ENCODE results near the genes HVCN1 and CCDC63.

DNA sequence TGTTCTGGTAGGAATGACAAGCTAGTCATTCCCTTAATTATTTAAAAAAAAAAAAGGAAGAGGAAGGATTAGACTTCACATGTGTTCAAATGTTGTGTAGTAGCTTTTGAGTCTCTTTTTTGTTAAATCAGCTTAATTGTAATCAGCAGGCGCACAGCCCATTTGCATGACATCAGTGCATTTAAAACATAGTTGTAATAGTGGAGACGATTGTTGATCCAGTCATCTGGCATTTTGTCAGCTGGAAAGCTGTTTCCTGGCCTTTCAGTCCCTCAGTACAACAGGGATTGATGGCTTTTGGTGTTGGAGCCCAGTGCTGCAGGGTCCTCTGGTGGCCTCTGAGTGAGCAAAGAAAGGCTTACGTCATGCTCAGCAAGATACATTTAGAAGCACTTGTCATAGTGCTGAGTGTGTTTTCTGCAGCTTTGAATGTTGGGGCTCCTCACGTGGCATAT, 23.9 kb downstream of the C12orf76 start:
- PRO-cap: no peak
- RAMPAGE, long total RNA, 4 experiments: no peak in any of the 4 experiments

- PRO-cap: no peak
- RAMPAGE, long total RNA, 4 experiments: no peak in any of the 4 experiments
Observed at GRCh38 chr12:110035968-110036167, 12.5 kb downstream of the C12orf76 start.

DNA sequence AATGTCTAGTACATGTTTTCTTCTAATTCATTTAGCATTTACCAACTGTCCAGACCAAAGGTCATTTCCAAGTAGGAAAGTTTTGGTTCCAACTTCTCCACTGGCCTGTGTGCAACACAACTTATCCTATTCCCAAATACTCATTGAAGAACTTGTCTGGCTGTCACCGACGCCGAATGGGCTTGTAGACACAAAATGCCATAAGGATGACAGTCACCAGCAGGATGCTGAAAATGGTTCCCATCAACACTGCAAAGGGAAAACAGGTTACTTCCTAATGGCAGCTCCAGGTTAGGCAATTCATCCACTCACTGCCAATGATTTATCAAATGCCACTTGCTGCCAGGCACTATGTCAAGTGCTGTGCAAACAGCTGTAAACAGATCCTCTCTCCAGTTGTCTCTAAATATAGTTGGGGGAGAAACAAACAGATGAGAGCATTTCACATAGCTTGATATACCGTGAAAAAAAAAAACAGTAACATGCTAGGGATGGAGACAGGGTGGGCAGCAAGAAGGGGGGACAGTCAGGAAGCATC, 6.0 kb downstream of the C12orf76 start:
- PRO-cap: no peak
- RAMPAGE, long total RNA, 4 experiments: no peak in any of the 4 experiments

- PRO-cap: no peak
- RAMPAGE, long total RNA, 4 experiments: no peak in any of the 4 experiments
Observed at GRCh38 chr12:110102160-110102806, 21.9 kb upstream of the IFT81 start.

DNA sequence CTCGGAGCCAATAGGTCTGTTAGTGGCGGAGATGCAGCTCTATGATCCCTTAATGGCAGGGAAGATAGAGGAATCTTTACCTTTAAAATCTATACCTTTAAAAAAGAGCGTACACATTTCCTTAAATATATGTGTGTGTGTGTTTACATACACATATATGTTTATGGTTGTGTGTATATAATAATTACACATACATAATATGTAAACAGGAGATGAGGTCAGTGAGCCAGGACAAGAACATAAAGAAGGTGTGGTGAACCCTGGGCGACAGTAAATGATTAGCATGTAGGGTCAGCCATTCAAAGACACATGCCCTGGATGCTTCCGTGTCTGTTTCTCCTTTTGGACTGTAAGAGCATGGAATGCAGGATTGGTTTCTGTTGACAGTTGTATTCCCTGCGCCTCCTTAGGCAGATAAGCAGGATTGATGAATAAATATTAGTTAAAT, 47.6 kb upstream of the ATP2A2 start:
- PRO-cap: no peak
- RAMPAGE, long total RNA, 4 experiments: no peak in any of the 4 experiments

GRCh38 chr12:110284217-110285267, 3.5 kb downstream of the ATP2A2 start:
- PRO-cap: no peak
- RAMPAGE, long total RNA, 4 experiments: no peak in any of the 4 experiments

GRCh38 chr12:110297781-110298049, 16.7 kb downstream of the ATP2A2 start:
- PRO-cap: no peak
- RAMPAGE, long total RNA, 4 experiments: no peak in any of the 4 experiments

GRCh38 chr12:110347791-110348748, 55.4 kb downstream of the ANAPC7 start:
- PRO-cap: no peak
- RAMPAGE, long total RNA, 4 experiments: no peak in any of the 4 experiments

DNA sequence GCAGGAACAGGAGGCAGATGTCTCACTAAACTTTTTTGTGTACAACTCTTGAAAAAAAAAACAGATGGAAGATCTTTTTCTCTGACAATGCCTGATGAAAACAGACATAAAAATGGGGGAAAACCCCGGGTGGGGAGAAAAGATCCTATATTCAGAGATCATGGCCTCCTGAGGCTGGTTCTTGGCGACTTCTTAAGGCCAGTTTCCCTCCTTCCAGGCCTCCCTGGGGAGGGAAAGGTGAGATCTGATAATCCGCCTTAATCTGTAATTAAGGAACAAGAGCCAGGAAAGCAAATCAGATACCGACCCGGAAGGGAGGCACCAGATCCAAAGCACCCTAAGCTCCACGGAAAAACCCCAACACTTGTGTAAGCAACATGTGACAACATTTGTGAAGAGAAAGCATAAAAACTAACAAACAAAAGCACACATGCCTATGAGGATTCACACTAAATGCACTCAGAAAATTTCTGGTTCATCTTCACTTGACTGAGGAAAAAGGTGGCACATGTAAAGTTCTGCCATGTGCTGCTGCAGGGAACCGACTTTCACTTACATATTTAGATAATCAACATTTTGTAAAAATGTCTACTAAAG, 40.3 kb downstream of the PPTC7 start:
- PRO-cap: no peak
- RAMPAGE, long total RNA, 4 experiments: no peak in any of the 4 experiments

DNA sequence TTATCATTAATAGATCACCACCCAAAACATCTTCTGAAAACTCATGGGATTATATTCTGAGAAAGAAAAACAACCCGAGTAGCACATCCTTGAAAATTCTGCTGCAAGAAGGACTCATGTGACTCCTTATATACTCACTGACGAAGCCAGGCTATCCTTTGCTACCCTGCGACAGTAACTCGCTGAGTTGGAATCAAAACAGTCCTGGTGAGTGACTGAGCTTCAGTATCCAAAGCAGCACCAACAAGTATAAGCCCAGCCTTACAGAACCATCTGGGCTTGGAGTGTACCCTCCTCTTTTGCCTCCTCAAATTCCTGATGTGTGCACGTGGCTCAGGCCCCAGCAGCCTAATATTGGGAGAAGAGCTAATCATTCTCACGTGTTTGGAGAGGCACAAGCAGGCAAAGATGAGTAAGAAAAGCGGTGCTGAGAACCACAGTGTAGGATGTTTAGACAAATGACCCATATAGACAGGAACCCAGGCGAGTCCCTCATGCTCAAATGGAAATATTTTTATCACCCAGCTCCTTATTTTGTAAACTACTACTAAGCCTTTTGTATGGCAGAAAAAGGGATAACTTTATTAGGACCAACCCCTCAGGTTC, 34.4 kb downstream of the PPTC7 start:
- PRO-cap: no peak
- RAMPAGE, long total RNA, 4 experiments: no peak in any of the 4 experiments

DNA sequence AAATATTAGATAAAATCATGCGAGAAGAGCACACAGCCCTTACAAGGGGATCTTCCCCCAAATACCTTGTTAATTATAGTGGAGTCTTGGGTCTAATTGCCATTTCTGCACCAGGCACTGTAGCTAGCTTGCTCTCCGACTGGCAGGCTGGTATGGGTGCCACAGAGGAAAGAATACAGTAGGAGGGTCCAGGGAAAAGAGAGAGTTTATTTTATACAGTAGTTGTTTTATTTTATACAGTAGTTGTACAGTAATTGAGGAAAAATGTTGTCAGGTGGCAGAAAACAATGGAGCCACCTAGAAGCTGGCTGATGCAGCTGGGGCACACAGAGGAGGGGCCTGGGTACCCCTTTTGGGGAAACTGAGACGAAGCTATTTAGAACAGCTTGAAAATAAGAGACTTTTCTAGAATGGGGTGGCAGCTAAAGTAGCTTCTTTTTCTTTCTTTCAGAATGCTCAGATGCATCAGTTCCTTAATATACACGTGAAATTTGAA, 34.7 kb downstream of the TCTN1 start:
- PRO-cap: no peak
- RAMPAGE, long total RNA, 4 experiments: no peak in any of the 4 experiments

DNA sequence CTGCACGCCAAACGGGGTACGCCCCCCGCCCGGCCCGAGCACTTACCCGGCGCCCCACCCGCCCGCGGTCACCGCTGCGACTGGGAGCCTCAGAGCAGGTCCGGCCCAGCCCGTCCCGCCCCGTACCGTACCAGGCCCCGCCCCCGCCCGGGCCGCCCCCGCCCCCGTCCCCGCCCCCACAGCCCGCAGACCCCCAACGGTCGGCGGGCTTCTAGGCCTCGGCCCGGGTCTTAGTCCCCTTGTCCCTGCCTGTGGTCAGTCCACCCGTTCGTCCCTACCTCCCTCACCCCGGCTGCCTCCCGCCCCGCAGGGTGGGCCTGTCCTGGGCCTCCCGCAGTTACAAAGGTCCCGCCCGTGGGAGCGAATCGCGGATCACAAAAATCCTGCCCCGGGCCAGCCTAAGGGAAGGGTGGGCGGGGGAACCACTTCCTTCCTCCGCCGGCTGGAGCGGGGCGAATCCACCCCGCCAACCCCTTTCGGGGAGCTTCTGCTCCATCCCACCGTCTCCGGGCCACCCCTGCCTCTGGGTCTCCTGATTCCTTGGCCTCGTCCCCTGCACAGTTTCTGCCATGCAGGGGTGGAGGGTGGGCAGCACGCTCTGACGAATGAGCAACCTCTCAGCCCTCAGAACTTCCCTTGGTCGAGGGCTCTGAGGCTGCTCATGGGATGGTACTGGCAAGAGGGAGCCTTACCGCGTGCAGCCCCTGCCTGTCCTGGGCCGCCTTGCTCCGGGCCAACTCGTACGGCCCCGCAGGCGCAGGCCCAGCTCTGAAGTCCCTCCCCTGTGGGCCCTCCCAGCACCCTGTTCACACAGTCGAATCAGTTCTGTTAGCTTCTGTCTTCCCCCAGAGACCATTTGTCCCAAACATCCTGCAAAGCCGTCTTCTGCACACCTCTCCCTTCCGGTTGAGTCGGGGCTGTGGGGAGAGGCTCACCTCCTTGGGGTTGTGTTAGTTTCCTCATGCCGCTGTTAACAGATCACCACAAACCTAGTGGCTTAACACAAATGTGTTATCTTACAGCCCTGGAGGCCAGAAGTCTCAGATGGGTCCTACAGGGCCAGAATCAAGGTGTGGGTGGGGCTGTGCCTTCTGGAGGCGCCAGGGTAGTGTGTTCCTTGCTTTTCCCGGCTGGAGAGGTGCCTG, at the start of gene HVCN1:
TSS of gene HVCN1 (minus strand) at position 82 of the 1,145 bp plus-strand sequence.
- PRO-cap: bidirectional peak, plus-strand start at position 196 of the sequence, minus-strand start at position 82 of the sequence; bidirectional peak, plus-strand start at position 434 of the sequence, minus-strand start at position 273 of the sequence; bidirectional peak, plus-strand start at position 627 of the sequence, minus-strand start at position 505 of the sequence; bidirectional peak, plus-strand start at position 822 of the sequence, minus-strand start at position 725 of the sequence; unidirectional peak, minus-strand start at position 897 of the sequence
- RAMPAGE, long total RNA, 4 experiments: start-site peak on the minus strand in 3 of 4 experiments, centred at positions 83 to 737 of the sequence, 8 to 80 reads per replicate

GRCh38 chr12:110743031-110743305, 277 bp upstream of the PPP1CC start:
- PRO-cap: bidirectional peak, plus-strand start at chr12:110743167, minus-strand start at chr12:110742952
- RAMPAGE, long total RNA, 4 experiments: no peak in any of the 4 experiments

GRCh38 chr12:110743436-110744547, 1.1 kb upstream of the PPP1CC start:
- PRO-cap: unidirectional peak, minus-strand start at chr12:110744241
- RAMPAGE, long total RNA, 4 experiments: no peak in any of the 4 experiments

DNA sequence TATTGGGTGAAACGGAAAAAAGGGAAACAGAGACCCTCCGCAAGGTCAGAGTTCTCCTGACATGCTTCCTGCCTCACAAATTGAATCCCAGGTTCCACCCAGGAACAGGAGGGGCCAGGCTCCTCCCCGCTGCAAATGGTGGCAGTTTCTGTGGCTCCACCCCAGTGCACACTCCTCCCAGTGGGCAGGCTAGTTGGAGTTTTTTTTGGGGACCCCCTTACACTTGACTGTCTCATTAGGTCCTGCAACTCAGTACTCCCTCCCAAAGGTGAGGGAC, 39.4 kb upstream of the PPP1CC start:
- PRO-cap: no peak
- RAMPAGE, long total RNA, 4 experiments: no peak in any of the 4 experiments

GRCh38 chr12:110846602-110847366, at the start of gene CCDC63:
Gene CCDC63, plus strand, starts transcription at chr12:110846987.
- PRO-cap: no peak
- RAMPAGE, long total RNA, 4 experiments: no peak in any of the 4 experiments

GRCh38 chr12:110853632-110854204, 6.9 kb downstream of the CCDC63 start:
- PRO-cap: no peak
- RAMPAGE, long total RNA, 4 experiments: no peak in any of the 4 experiments

- PRO-cap: unidirectional peak, minus-strand start at chr12:110913526
- RAMPAGE, long total RNA, 4 experiments: no peak in any of the 4 experiments
Observed at GRCh38 chr12:110913160-110913800, 7.1 kb downstream of the MYL2 start.

- PRO-cap: no peak
- RAMPAGE, long total RNA, 4 experiments: no peak in any of the 4 experiments
Observed at GRCh38 chr12:110937139-110937566, 16.8 kb upstream of the MYL2 start.

GRCh38 chr12:111107640-111108069, 73.7 kb downstream of the CUX2 start:
- PRO-cap: no peak
- RAMPAGE, long total RNA, 4 experiments: no peak in any of the 4 experiments

All from transverse colon (tissue), 4 donors.